Measurements from ENCODE around the genes TMEM106C, ARF3, KCNH3 and MCRS1.

GRCh38 chr12:47963225-47964108 is at the start of gene TMEM106C:
TSS of gene TMEM106C (plus strand) at chr12:47963596.
- PRO-cap = bidirectional peak, plus-strand start at chr12:47963607, minus-strand start at chr12:47963469
- RAMPAGE, long total RNA, 4 experiments = start-site peak on the plus strand in 4 of 4 experiments, at chr12:47963593-47963629 at its widest, 100 to 566 reads per replicate

DNA sequence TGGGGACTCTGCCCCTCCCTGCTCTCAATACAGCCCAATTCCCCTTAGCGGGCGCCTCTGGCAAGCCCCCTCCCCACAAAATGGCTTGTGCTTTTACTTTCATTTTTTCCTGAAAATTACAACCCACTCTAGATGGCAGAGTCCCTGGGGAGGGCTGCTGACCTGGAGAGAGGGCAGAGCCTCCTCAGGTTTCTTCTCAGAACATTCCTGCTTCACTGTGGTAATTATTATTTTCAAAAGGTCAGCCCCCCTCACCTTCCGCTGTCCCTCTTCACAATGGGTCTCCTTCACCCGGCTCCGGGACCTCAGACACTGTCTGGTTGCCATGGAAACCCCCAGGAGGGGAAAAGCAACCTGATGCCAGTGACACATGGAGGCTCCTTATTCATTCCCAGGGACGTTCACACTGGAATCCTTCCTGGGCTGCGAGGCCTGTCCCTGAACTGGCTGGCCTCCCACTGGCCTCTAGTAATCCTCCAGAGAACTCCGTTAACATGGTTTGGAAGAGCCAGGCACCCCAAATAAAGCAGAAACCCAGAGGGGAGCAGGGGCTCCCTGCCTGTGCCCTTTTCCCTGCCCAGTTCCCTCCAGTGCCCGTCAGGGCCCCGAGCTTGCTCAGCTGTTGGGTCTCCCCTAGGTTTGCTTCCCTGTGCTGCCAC is 15.9 kb downstream of the COL2A1 start:
- PRO-cap = no peak
- RAMPAGE, long total RNA, 4 experiments = no peak in any of the 4 experiments

- PRO-cap = no peak
- RAMPAGE, long total RNA, 4 experiments = no peak in any of the 4 experiments
Measured at GRCh38 chr12:48118466-48119059, 601 bp upstream of the PFKM start.

DNA sequence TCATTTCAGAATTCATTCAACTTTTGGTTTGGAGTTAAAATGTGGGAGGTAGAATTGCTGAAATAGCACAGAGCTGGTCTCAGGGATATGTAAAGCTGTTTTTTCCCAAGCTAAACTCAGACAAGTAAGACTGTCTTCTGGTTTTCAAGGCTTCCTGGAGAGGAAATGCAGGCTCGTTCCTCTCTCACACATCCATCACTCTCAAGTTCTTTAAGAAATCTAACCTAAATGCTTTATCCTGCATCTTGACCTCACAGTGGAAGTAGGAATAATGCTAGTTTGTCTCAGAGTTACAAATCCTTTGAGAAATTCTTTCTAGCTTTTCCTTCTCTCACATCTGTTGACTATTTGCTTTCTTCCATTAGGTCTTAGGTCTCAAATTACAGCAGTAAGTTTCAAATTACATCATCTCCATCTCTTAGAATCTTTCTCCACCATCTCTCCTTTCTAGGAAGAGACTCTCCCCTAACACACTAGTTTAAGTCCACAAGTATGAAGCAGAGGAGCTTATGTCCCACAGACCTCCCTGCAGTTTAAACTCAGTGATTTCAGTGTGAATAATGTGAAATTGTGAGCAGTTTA is 7.4 kb upstream of the CCDC184 start:
- PRO-cap = no peak
- RAMPAGE, long total RNA, 4 experiments = no peak in any of the 4 experiments

GRCh38 chr12:48198426-48199260 is 4.4 kb downstream of the OR10AD1 start:
- PRO-cap = unidirectional peak, minus-strand start at chr12:48198786
- RAMPAGE, long total RNA, 4 experiments = no peak in any of the 4 experiments

GRCh38 chr12:48795443-48796185 is 6.7 kb upstream of the ADCY6 start:
- PRO-cap = no peak
- RAMPAGE, long total RNA, 4 experiments = no peak in any of the 4 experiments

GRCh38 chr12:48813416-48813970 is 4.8 kb upstream of the CACNB3 start:
- PRO-cap = no peak
- RAMPAGE, long total RNA, 4 experiments = no peak in any of the 4 experiments

DNA sequence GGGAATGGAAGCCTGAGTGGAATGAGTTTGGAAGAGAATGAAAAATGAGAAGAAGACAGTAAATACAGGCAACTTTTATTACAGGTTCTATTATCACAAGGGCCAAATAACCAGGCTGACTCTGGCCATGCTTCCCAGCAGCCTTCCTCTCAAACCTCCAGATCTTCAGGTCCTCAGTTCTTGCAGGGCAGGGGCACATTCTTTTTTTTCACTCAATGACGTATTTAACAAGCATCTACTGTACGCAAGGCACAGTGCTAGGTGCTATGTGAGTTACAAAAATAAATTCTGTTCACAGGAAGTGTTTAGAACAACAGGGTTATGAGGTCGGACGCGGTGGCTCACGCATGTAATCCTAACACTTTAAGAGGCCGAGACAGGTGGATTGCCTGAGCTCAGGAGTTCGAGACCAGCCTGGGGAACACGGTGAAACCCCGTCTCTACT is 1.1 kb downstream of the DDX23 start:
- PRO-cap = no peak
- RAMPAGE, long total RNA, 4 experiments = no peak in any of the 4 experiments

- PRO-cap = no peak
- RAMPAGE, long total RNA, 4 experiments = no peak in any of the 4 experiments
Measured at GRCh38 chr12:48883033-48884066, 17.7 kb upstream of the RND1 start.

DNA sequence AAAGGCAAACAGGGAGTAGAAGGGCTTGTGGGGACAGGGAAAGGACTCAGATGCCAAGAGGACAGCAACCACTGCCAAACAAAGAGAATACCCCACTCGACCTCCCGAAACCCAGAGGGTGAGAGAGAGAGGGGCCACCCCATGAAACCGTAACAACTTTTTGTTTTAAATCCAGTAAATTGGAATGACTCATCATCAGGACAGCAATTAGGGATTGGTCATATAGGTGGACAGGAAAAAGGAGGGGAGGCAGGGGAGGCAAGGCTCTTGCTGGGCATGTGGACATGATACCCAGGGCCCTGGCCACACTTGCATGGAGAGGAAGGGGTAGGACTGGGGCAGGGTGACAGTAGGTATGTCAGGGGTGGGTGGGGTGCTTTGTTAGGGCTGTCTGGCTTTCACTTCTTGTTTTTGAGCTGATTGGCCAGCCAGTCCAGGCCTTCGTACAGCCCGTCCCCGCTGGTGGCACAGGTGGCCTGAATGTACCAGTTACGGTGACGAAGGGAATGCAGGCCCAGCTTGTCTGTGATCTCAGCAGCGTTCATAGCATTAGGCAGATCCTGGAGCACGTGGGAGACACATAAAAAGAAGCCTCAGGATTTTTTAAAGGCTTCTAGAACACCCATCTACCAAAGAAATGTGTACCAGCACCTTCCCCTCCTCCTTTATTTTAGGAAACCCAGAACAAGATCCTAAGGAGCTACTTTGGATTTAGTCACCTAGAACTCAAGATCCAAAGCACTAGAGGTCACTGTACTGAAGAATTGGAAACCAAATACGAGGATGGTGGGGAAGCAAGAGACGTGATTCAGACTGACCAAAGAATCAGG is 13.5 kb upstream of the FKBP11 start:
- PRO-cap = unidirectional peak, plus-strand start at position 488 of the sequence; unidirectional peak, plus-strand start at position 549 of the sequence
- RAMPAGE, long total RNA, 4 experiments = no peak in any of the 4 experiments

GRCh38 chr12:48957241-48958160 is at the start of gene ARF3:
TSS of gene ARF3 (minus strand) at chr12:48957487.
- PRO-cap = bidirectional peak, plus-strand start at chr12:48957608, minus-strand start at chr12:48957487
- RAMPAGE, long total RNA, 4 experiments = start-site peak on the minus strand in 4 of 4 experiments, at chr12:48957413-48957514 at its widest, 343 to 2,268 reads per replicate

DNA sequence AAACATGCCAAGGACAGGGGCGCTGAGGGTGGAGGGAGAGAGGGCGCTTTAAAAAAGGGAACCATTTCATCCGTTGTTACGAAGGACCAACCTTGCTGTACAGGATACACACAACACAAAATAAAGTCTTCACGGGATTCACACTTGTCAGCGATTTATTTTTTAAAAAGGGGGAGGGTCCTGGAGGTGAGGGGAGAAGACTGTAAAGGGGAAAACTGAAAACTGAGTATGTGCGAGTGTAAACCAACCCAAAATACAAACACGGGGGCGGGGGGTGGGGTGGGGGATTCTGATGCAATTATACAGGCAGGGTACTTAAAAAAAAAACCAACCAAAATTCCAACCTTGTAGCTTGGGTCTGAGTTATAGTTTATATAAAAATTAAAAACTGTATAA is 521 bp upstream of the PRKAG1 start:
- PRO-cap = no peak
- RAMPAGE, long total RNA, 4 experiments = no peak in any of the 4 experiments

DNA sequence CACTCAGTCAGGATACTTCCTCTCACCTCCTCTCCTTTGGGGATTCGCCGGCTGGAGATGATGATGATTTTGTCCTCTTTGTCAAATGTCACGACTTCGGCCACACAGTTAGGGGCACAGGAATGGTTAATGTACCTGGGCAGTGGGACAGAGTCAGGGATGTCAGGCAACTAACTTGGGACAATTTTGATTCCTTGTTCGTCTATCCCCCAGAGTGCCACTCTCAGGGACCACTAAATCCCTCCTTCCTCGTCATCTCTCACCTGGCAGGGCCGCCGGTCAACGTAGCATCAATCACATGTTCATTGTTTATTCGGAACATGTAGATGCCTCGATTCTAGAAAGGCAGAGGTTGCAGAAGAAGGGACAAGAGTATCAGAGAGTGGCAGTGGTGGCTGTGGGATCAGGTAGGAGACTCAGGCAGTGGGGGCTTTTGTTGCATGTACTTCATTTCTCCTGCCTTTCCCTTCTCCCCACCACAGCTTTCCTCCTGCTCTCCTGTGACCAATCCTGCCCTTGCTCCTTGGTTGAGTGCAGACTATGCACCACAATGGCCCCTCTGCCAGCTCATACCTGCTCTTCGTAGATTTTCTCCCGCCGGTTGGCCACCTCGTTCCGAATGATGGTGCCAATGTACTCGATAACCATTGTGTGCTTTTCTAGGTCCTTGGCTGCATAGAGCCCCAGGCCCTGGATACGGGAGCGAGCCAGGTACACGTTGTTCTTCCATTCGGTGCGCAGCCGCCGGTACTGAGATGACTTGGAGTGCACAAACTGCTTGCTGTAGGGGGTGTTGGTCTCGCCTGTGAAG is 3.6 kb upstream of the PRKAG1 start:
- PRO-cap = no peak
- RAMPAGE, long total RNA, 4 experiments = no peak in any of the 4 experiments

- PRO-cap = no peak
- RAMPAGE, long total RNA, 4 experiments = no peak in any of the 4 experiments
Measured at GRCh38 chr12:49056729-49057456, 3.7 kb downstream of the KMT2D start.

GRCh38 chr12:49347093-49347276 is 297 bp downstream of the DNAJC22 start:
- PRO-cap = no peak
- RAMPAGE, long total RNA, 4 experiments = no peak in any of the 4 experiments

DNA sequence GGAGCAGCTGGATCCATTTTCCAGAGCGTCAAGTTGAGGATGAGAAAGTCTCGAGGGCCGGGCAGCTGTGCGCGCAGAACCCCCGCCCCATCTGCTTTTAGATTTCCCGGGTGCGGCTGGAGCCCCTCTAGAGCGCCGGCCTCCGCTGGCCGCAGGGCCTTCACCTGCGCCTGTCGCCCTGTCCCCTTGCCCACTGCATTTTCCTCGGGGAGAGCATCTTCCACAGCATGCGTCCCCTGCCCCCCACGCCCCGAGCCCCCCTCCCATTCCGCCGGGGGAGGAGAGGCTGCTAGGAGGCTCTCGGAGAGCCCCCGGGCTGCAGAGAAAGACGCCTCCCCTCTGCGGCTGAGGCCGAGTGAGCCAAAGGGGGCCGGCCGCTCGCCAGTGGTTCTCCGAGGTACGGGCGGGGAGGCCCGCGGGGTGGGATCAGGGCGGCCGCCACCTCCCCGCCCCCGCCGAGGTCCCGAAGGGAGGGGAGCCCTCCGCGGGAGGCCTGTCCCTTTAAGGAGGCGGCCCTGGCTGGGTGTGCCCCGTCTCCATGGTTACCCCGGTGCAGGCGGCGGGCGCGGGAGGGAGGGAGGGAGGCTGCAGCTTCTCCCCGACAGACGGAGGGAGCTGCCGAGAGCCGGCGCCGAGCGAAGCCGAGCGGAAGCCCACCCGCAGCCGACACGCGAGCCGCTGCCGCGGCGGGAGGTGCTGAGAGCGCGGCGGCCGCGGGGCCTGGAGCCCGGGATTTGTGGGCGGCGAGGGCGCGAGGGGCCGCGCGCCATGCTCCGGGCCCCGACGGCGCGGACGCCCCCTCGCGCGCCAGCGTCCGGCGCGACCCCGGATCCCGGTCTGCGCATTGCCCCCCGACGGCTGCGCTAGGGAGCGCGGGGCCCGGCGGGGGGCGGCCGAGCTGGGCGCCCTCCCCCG is at the start of gene KCNH3:
Gene KCNH3 (plus strand): TSS at position 583 of the 915 bp plus-strand sequence.
- PRO-cap = bidirectional peak, plus-strand start at position 601 of the sequence, minus-strand start at position 348 of the sequence
- RAMPAGE, long total RNA, 4 experiments = no peak in any of the 4 experiments

DNA sequence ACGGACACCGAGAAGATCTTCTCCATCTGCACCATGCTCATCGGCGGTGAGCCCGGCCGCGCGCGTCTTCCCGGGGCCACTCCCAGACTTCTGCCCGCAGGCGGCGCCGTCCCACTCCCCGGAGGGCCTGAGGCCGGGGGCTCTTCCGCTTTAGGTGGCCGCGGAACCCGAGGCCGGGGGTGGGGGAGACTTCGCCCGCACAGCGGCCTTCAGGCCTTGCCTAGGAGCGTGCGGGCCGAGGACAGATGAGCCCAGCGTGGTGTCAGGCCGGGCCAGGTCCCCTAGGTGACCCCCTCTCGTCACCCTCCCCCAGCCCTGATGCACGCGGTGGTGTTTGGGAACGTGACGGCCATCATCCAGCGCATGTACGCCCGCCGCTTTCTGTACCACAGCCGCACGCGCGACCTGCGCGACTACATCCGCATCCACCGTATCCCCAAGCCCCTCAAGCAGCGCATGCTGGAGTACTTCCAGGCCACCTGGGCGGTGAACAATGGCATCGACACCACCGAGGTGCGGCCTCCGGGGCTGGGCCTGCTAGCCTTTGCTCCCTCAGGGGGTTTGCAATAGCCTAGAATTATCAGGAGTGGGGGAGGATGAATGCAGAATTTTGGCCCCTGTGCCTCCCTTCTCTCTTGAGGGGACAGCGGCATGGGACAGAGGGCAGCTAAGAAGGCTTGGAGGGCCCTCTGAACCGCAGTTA is 10.4 kb downstream of the KCNH3 start:
- PRO-cap = no peak
- RAMPAGE, long total RNA, 4 experiments = no peak in any of the 4 experiments

DNA sequence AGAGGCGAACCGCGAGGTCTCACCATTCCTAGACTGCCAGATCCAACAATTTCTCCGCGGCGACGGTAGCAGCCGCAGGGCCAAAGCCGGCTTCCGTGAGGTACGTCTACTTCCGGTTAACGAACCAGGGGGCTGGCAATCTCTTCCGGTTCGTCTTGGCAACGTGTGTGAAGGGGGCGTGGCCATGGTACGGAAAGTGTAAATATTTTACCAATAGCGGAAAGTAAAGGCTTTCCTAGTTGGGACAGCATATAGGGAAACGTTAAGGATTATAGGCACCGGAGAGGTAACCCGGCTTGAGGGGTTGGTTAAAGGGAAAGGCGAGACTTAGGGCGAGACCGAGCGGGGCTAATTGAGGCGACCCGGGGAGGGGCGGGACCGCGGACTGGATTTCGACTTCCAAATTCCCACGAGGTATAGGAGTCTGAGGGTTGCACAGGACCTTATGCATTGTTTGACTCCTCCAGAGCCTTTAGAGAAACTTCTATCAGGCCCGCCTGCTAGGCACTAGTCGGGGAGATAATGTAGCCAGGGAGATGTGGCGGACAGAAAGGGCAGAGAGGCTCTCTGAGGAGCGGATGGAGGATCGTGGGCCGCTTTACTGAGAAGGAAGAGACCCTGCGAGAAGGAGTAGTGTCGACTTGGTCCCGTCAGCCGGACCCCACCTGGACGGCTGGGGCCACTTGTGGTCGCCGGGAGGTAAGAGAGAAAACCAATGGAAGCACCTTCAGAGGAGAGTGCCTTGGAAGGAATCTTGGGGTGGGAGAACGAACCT is at the start of gene MCRS1:
Gene MCRS1 (minus strand): TSS at position 118 of the 775 bp plus-strand sequence.
- PRO-cap = bidirectional peak, plus-strand start at position 417 of the sequence, minus-strand start at position 97 of the sequence
- RAMPAGE, long total RNA, 4 experiments = start-site peak on the plus strand in 2 of 4 experiments, centred at positions 167 to 211 of the sequence, 26 to 29 reads per replicate; start-site peak on the minus strand in 4 of 4 experiments, centred at positions 92 to 95 of the sequence, 30 to 107 reads per replicate

- PRO-cap = bidirectional peak, plus-strand start at chr12:49623089, minus-strand start at chr12:49622959
- RAMPAGE, long total RNA, 4 experiments = no peak in any of the 4 experiments
Measured at GRCh38 chr12:49622344-49623143, 817 bp upstream of the PRPF40B start.

DNA sequence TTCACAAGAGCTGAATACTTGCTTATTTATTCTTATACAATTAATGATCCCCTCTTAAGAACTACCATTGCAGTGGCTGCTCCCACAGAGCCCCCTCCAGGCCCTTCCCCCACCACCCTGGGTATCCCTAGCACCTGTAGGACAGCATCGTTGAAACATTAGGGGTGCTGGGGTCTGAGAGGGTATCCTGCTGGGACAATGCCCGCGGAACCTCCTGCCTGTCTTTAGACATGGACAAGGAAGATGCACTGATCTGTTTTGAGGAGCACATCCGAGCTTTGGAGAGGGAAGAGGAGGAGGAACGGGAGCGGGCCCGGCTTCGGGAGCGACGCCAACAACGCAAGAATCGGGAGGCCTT is 13.1 kb downstream of the PRPF40B start:
- PRO-cap = unidirectional peak, plus-strand start at position 296 of the sequence
- RAMPAGE, long total RNA, 4 experiments = no peak in any of the 4 experiments